Measurements from ENCODE around the genes CYCS and HNRNPA2B1.

- PRO-cap, result no peak
- RAMPAGE, long total RNA, 3 experiments, result no peak in any of the 3 experiments
Observed at GRCh38 chr7:24765252-24765708, 8.0 kb upstream of the GSDME start.

GRCh38 chr7:24795037-24795788 lies 37.9 kb upstream of the GSDME start:
- PRO-cap, result no peak
- RAMPAGE, long total RNA, 3 experiments, result no peak in any of the 3 experiments

- PRO-cap, result no peak
- RAMPAGE, long total RNA, 3 experiments, result no peak in any of the 3 experiments
Observed at GRCh38 chr7:24842334-24843383, 85.4 kb upstream of the GSDME start.

- PRO-cap, result no peak
- RAMPAGE, long total RNA, 3 experiments, result no peak in any of the 3 experiments
Observed at GRCh38 chr7:24895986-24896780, 83.8 kb downstream of the OSBPL3 start.

DNA sequence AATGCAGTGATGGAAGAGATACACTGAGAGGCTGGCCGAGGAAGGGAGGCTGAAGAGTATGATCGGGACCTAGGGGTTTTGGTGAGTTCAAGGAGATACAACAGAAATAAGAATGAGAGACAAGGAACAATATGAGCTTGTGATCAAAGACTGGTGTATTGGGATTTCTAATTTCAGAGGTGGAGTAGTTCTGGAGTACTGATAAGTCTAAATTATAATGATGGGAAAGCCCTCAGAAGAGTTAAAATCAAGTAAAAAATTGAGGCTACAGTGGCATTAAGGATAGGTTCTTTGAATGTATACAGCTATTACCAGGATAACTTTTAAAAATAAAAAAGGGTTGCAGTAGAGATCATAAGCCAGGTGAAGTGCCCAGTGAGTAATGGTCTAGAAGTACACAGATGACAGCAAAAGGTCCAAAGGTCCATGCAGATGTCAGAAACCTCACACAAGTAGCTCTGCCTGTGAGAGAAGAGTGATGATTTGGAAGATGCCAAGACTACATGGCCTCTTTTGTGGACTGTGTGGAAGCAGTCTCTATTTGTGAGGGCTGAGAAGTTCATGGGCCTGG lies 8.0 kb downstream of the CYCS start:
- PRO-cap, result no peak
- RAMPAGE, long total RNA, 3 experiments, result no peak in any of the 3 experiments

DNA sequence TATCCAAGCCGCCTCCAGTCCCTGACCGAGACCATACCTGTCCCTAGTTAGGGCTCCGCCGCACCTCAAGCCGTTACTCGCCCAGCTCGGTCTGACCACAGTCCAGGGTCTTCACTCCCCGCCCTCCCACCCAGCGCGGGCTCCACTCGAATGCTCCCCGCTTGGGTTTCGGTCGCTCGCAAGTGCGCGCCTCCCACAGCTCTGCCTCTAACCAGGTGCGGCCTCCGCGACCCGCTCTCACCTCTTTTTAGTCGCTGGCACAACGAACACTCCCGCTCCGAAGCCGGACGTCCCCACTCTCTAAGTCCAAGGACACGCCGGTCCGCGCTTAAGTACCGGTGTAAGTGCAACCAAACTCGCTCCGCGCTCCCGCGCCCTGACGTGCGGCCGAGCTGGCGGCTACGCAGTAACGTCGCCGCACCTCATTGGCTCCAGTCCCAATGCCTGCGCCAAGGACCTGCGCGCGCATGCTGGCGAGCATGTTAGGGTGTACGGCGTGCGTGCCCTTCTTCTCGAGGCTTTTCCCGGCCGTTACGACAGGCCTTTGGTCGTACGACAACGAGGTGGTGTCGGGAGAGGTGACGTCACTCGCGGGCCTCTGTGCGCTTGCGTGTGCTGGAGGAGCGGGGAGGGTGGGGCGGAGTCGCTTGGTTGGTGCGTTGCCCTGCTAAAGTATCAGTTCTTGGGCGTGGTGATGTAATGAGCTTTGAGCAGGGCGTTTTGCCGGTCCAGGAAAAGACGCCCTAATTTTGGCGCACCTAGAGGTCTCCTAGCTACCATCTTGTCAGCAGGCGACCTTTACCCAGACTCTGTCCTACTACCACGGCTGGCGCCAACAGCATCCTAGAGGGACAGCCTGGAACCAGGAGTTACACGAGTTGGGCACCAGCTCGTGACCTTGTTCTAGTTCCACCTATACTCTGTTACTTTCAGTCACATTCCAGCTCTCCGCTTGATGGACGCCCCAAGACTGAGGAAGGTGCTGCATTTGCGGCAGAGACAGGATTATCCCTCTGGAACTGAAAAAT lies at the start of gene CYCS:
Gene CYCS (minus strand): TSS at position 302 of the 1,028 bp plus-strand sequence.
- PRO-cap, result bidirectional peak, plus-strand start at position 485 of the sequence, minus-strand start at position 326 of the sequence; bidirectional peak, plus-strand start at position 699 of the sequence, minus-strand start at position 535 of the sequence
- RAMPAGE, long total RNA, 3 experiments, result start-site peak on the minus strand in 3 of 3 experiments, centred at positions 301 to 304 of the sequence, 2,569 to 4,686 reads per replicate

DNA sequence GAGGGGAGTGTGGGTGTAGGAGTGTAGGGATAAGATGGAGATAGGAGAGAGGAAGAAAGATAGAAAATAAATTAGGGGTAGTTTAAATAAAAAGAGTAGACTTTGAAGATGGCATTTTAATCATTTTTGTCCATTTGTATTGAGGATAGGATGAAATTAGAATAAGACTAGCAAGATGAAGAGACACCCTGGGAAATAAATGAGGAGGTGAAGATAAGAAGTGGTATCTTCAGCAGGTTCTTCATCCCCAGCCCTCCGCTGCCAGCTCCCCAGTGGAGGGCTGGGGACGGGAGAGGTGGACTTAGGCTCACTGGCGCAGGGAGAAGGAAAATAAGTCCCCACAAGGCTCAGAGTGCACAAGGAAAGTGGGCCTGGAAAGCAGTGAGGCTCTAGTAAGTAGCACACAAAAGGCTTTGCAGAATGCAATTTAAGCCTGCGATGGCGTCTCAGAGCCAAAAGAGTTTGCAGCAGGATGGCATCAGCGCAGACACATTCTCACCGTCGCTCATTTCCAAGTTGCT lies 98.1 kb upstream of the NPVF start:
- PRO-cap, result no peak
- RAMPAGE, long total RNA, 3 experiments, result no peak in any of the 3 experiments

DNA sequence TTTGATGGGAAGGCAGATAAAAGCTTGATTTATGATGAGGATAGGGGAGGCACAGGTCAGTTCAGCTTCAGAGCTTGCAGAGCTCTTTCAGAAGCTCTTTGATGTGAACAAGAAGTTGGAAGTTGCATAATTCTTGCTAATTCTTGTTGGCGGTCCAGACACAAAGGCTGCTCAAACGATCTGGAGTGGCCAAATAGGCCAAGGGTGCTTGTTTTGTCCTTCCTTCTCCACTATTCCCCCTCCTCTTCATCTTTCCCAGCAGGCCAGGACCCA lies 180.0 kb upstream of the NPVF start:
- PRO-cap, result no peak
- RAMPAGE, long total RNA, 3 experiments, result no peak in any of the 3 experiments

DNA sequence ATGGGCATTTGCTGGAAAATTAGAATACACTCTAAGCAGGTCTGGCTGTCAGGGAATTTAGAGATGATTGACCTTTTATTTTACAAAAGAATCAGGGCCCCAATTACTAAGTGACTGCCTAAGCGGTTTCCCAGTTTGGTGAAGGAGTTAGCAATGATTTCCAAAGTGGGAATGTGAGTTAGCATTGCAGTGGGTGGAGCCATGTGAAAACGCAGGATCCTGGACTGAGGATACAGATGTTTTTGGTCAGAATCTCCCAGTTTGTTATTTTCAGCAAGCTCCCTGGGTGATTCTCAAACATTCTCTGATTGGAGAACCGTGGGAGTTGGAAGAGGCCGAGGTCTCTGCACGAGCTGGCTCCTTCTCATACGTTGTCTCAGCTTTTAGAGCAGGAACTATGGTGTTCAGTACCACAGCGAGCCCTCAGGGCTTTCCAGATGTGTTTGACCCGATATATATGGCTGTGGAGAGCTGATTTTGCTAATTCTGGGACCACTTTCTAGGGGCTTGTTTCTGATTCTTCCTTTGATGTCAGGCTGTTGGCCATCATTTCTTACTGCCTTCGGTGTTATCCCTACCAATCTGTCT lies 396.5 kb upstream of the NPVF start:
- PRO-cap, result bidirectional peak, plus-strand start at position 307 of the sequence, minus-strand start at position 152 of the sequence
- RAMPAGE, long total RNA, 3 experiments, result no peak in any of the 3 experiments

DNA sequence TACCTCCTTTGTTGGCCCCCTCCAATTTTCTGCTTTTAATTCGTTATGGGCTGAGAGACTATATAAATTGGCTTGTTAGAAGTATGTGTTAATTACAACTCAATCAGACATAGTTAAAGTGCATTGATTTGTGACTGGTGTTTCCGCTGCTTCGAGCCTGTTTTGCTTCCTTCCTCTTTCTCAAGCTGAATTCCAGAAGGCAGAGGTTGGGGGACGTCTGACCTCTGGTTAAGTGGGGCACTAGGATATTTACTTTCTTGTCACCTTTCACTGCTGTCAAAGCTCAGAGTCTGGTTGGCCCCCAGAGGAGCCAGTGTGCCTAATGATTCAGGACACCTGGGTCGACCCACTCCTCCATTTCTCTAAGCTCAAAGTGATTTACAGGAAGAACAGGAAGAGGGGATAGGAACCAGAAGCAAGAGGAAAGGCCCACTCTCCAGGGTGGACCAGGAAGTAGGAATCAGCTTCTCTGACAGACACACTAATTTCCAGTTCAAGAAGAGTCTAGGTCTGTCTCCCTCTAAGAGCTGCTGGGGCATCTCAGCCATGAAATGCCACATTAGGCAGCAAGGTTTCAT lies 397.1 kb upstream of the NPVF start:
- PRO-cap, result no peak
- RAMPAGE, long total RNA, 3 experiments, result no peak in any of the 3 experiments

DNA sequence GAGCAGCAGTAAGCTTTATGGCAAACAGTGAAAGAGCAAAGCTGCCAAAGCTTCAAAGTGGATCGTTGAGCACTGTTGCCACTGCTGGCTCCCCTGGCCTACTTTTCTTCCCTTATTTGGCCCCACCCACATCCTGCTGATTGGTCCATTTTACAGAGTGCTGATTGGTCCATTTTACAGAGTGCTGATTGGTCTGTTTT lies 451.9 kb upstream of the NFE2L3 start:
- PRO-cap, result no peak
- RAMPAGE, long total RNA, 3 experiments, result no peak in any of the 3 experiments

DNA sequence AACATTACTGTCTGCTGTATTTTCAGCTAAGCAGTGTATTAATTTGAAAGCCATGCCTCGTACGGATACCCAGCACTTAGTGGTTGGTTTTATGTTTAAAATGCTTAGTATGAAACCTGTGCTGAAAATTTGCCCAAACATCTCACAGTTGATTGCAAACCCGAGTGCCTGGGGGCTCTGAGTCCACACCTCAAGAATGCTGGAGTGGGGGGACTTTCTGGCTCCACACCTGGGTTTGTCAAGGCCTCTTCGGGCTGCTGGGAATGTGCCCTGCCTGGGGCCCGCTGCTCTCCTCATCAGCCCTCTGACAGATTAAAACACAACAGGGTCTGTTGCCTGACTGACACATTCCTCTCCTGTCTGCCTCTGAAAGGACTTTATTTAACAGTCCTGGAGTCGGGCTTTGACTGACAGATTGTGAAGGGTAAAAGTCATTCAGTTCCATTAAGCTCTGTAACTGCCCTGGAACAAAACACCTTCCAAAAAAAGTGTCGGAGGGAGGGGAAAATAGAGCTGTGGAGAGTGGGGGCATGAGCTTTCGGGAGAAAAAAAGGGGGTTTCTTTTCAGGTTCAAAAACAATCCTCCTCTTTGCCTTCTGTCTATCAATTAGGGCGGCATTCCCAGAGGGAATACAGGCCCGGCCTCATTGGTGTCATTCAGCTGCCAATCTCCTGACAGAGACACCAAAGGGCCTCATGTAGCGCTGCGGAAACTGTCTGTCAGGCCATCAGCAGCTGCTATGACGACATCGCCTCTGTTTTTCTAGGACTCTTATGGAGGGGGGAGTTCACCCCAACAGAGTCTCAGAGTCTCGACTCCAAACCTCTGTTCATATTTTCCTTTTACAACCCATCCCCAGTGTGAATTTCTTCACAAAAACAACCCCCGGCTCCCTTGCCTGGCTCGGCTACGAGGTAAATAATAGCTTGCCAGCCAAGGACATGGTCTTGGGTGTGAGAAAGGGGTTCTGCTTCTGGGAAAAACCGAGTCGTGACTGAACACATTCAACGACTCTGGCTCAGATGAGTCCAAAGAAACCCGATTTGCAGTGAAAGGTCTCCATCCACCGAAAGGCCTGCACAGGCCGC lies 398.8 kb upstream of the NFE2L3 start:
- PRO-cap, result no peak
- RAMPAGE, long total RNA, 3 experiments, result no peak in any of the 3 experiments

DNA sequence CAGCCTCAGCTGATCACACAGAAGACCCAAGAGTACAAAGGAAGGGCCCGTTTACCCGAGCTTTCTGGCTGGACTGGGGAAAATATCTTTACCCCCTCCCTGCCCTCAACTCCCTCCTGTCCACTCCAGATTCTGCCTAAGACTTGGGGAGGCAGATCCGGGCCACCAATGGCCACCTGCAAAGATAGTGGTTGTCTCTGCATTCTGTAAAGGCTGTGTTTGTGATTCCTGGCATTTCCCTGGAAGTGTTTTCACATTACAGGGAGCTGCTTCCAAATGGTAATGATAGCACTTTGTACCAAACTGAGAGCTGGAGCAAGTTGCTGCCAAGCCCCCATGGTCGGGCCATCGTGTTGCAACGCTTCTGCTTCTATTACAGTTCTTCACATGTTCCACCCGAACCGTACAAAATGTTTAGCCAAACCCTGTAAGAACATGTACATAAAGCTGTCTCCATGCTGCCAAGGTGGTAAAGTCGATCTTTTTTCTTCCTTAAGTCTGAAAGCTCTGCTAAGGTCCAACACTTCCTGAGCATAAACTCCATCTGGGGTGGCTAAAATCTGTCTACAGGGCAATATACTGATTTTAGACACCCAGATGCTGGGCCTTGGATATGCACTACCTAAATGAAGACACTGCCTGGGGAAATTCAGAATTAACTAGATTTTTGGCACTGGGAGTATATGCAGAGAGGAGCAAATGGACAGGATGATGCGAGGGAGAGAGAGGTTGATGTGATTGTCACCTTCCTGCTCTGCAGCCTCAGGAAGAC lies 397.6 kb upstream of the NFE2L3 start:
- PRO-cap, result no peak
- RAMPAGE, long total RNA, 3 experiments, result no peak in any of the 3 experiments

DNA sequence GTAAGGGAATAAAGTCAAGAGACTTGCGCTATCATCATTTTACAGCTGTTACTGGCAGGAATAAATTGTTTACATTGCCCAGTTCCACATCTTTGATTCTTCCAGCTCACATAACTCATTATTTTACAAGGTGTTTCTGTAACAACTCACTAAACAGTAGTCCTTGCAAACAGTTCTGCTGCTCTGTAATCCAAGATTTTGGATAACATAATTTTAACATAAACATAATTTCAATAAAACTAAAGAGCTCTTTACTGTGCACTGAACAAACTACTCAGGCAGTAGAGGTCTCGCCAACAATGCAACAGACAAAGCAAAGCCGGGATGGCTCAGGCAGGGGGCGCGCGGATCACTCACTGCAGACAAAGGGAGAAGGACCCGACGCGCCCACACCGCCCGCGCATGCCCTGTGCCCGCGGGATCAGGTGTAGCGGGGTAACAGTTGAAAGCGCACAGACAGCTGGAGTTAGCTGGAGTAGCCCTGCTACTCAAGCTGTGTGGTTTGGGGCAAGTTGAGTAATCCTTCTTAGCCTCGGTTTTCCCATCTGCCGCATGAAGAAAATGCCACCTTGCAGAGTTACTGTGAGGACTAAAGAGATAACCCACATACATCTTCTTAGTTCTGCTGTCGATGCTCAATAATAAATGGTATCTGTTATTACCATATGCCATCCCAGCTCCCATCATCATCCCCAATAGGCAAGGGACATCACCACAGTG lies 73.1 kb upstream of the NFE2L3 start:
- PRO-cap, result no peak
- RAMPAGE, long total RNA, 3 experiments, result no peak in any of the 3 experiments

GRCh38 chr7:26166914-26167534 lies 15.0 kb downstream of the NFE2L3 start:
- PRO-cap, result no peak
- RAMPAGE, long total RNA, 3 experiments, result no peak in any of the 3 experiments

- PRO-cap, result no peak
- RAMPAGE, long total RNA, 3 experiments, result no peak in any of the 3 experiments
Observed at GRCh38 chr7:26192322-26193155, 8.0 kb downstream of the HNRNPA2B1 start.

DNA sequence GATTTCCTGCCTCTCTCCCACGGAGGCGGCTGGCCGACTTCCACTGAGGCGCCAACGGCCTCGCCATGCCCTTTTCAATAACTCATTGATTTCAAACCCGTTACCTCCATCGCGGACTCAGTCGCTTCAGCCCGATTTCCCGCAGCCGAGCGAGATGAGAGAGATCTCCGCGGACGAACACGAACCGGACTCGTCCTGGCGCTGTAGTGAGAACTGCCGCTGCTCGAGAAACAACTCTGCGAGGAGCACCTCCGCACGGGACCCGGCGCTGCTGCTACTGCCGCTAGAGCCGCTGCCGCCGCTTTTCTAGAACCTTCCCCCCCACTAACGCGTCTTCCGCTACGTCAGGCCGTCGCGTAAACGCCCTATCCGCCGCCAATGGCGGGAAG lies at the start of gene HNRNPA2B1:
Gene HNRNPA2B1 (minus strand): TSS at position 279 of the 389 bp plus-strand sequence.
- PRO-cap, result bidirectional peak, plus-strand start outside the sequence, minus-strand start at position 279 of the sequence
- RAMPAGE, long total RNA, 3 experiments, result start-site peak on the minus strand in 3 of 3 experiments, centred at positions 282 to 298 of the sequence, 1,718 to 2,939 reads per replicate

DNA sequence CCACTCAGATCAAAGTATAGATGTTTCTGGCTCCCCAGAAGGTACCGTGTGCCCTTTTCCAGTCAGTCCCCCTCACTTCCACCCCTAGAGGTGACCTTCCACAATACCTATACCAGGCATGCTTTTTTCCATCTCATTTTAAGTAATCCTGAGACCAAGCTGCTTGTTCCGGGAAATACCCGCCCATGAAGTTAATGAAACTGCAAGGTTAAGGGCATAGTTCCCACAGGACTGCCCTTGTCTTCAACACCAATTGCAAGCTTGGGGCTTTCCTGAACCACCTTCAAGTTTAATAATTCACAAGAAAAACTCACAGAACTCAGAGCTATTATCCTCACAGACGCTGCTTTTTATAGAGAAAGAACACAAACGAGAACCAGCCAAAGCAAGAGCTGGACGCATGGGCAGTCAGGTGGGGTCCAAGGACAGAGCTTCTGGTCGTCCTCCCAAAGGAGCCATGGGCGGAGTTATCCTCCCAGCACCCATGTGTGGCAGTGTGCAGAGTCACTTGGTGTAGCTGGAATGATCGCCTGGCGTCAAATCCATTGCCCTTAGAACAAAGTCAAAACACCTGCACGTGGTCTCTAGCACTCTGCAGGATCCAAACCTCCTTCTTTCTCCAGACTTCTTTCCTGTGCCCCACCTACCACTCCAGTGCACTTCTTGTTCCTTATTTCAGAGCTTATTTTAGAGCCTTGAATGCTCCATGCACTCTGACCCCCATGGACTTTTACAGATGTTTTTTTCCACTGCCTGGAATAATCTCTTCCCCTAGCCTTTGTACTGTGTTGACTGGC lies 56.6 kb downstream of the SNX10 start:
- PRO-cap, result no peak
- RAMPAGE, long total RNA, 3 experiments, result no peak in any of the 3 experiments

GRCh38 chr7:26638066-26638455 lies 226.3 kb downstream of the SKAP2 start:
- PRO-cap, result no peak
- RAMPAGE, long total RNA, 3 experiments, result no peak in any of the 3 experiments

GRCh38 chr7:26863552-26863869 lies 879 bp downstream of the SKAP2 start:
- PRO-cap, result no peak
- RAMPAGE, long total RNA, 3 experiments, result no peak in any of the 3 experiments